Right lobe of liver (tissue), 4 donors: ENCODE results near the genes LAX1, TMCC2 and NUAK2.

DNA sequence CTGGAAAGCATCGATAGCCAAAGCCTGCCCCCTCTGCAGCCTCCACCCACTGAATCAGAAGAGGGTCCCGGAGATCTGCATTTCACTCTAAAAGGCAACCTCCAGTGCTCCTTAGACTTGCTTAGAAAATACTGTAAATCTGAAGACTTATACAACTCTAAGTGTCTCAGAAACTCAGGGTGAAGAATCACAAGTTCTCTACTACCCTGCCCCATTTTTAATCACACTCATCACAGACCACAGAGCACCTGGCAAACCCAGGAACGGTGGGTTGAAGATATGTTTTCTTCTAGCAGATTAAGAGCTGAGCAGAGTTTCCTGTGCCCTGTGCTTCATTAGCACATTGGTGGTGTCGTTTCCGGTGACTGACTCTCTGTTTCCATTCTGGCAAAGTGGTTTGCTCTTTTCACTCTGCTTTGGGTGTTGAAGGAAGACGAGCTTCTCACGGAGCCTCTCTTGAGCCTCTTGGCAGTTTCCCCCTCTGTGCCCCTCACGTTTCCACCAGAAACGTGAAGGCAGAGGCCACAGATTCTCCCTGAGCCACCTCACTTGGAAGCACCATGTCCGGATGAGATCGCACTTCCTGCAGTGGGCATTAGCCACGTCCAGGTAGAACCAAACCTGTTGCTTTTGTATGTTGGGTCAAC, at the start of gene LAX1:
Gene LAX1 (plus strand): TSS at position 409 of the 647 bp plus-strand sequence.
- PRO-cap, 4 experiments, result peak in 4 of 4 experiments; most common plus-strand start position 409 of the sequence (in 4)
- RAMPAGE, long total RNA, 2 experiments, result no peak in any of the 2 experiments

GRCh38 chr1:203801327-203802154, 6.1 kb downstream of the ZBED6 start:
- PRO-cap, 4 experiments, result no peak in any of the 4 experiments
- RAMPAGE, long total RNA, 2 experiments, result no peak in any of the 2 experiments

- PRO-cap, 4 experiments, result no peak in any of the 4 experiments
- RAMPAGE, long total RNA, 2 experiments, result no peak in any of the 2 experiments
Observed at GRCh38 chr1:204094861-204095190, 21.9 kb downstream of the SOX13 start.

- PRO-cap, 4 experiments, result no peak in any of the 4 experiments
- RAMPAGE, long total RNA, 2 experiments, result no peak in any of the 2 experiments
Observed at GRCh38 chr1:204116010-204116734, 35.7 kb downstream of the ETNK2 start.

GRCh38 chr1:204292546-204293012, 67.2 kb downstream of the PLEKHA6 start:
- PRO-cap, 4 experiments, result no peak in any of the 4 experiments
- RAMPAGE, long total RNA, 2 experiments, result no peak in any of the 2 experiments

DNA sequence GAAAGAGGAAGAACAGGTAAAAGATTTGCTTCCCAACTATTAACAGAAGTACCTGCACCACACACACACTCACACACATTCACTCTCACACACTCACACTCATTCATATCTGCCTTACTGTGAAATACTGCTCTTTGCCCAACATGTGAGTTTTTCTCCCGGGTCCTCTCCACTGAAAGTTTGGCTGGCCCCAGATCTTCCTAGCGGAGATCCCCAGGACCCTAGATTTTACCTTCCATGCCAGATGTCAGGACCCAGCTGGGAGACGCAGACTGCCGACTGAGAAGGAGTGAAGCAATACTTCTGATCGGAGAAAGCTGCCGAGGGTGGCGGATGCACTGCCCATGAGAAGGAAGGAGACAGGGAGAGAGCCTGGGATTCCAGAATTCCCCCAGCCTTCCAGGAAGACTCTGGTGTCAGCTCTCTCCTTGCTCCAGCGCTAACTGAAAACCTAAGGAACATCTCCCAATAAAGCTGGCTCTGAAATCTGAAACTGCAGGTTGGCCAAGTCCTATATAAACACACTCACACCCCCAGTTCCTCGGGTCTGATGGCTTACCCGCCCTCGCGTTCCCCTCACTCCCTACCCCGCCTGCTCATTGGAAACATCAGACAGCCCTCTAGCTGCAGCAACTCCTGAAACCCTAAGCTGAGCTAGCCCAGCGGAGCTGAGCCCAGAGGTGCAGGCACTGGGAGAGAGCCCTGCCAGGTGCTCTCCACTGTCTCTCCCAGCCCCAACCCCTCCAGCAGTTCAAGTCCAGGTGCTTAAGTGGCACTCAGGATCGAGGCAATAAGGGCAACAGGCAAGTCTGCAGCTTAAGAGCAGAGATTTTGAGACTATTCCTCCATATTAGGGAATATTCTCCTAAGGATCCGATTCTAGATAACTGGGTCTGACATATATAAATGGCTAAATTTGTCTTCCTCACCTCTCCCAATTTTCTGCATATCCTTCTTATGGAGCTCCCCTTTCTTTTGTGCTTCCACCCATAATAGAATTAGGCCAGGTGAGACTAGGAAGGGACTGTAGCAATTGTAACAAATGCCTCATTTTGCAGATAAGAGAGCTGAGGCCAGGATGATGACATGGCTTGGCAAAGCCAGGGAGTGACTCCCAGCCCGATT, 52.3 kb downstream of the PLEKHA6 start:
- PRO-cap, 4 experiments, result no peak in any of the 4 experiments
- RAMPAGE, long total RNA, 2 experiments, result no peak in any of the 2 experiments

GRCh38 chr1:204331857-204332461, 27.8 kb downstream of the PLEKHA6 start:
- PRO-cap, 4 experiments, result no peak in any of the 4 experiments
- RAMPAGE, long total RNA, 2 experiments, result no peak in any of the 2 experiments

GRCh38 chr1:204342900-204343099, 16.9 kb downstream of the PLEKHA6 start:
- PRO-cap, 4 experiments, result no peak in any of the 4 experiments
- RAMPAGE, long total RNA, 2 experiments, result no peak in any of the 2 experiments

- PRO-cap, 4 experiments, result peak in 4 of 4 experiments; most common plus-strand start chr1:204363402 (in 3); most common minus-strand start chr1:204363388 (in 2)
- RAMPAGE, long total RNA, 2 experiments, result no peak in any of the 2 experiments
Observed at GRCh38 chr1:204362966-204364216, 3.7 kb upstream of the PLEKHA6 start.

GRCh38 chr1:204394135-204394961, 17.3 kb downstream of the PPP1R15B start:
- PRO-cap, 4 experiments, result no peak in any of the 4 experiments
- RAMPAGE, long total RNA, 2 experiments, result no peak in any of the 2 experiments

DNA sequence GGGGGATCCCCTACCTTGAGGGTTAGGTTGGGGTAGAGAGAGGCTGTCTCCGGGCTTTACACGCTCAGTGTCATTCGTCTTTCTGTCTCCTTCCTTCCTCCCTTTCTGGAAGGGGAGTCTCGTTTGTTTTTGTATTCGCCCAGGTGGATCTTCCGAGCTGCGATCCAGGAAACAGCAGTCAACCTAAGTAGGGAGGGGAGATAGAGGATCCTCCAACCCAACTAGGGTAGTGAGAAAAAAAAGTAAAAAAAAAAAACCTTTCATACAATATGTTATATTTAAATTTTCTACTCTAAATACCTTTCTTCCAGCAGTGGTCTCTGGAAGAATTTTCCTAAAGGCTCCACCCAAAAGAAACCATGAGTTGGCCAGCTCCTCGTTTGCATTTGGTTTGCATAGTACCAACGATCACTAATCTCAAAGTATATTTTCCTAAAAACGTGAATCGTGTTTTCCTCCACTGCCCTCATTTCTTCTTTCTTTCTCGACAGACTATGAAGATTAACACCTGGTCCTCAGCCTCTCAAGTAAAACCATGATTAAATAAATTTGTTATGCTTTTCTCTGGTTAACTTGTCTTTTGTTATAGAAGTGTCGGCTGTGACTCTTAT, 661 bp upstream of the PIK3C2B start:
- PRO-cap, 4 experiments, result no peak in any of the 4 experiments
- RAMPAGE, long total RNA, 2 experiments, result no peak in any of the 2 experiments

GRCh38 chr1:204670567-204671585, 14.7 kb downstream of the LRRN2 start:
- PRO-cap, 4 experiments, result no peak in any of the 4 experiments
- RAMPAGE, long total RNA, 2 experiments, result no peak in any of the 2 experiments

DNA sequence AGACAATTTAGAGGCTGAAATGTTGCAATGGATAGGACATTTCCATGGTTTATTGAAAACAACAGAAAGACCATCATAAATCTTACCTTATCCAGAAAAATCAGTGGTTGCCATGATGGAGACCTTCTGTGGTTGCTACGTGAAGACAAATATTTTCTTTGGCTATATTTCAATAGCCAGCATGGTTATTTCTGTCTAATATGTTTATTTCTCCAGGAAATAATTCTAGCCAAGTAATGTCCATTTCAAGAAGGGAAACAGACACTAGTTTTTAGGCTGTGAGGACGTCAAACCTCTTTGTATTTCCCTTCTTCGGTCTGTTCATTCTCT, 7.0 kb upstream of the NFASC start:
- PRO-cap, 4 experiments, result no peak in any of the 4 experiments
- RAMPAGE, long total RNA, 2 experiments, result no peak in any of the 2 experiments

DNA sequence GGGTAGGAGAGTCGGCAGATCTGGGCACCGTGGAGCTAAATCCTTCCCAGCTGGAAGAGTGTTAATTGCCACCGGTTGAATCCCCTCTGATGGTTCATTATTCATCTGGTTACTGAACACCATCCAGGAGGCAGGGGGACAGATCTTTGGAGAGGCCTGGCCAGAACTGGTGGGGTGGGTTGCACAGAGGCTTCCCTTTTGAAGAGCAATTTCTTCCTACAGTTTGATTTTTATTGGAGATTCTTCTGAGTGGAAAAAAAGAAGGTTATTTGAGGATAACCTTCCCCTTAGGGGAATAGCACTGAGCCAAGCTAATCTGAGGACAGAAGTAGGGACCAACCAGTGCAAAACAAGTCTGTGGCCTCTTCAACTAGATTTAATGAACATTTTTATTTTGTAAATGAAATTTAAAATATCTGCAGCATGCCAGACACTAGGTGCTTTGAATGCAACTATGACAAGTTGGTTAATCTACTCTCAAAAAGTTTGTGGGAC, 50.4 kb downstream of the NFASC start:
- PRO-cap, 4 experiments, result no peak in any of the 4 experiments
- RAMPAGE, long total RNA, 2 experiments, result no peak in any of the 2 experiments

DNA sequence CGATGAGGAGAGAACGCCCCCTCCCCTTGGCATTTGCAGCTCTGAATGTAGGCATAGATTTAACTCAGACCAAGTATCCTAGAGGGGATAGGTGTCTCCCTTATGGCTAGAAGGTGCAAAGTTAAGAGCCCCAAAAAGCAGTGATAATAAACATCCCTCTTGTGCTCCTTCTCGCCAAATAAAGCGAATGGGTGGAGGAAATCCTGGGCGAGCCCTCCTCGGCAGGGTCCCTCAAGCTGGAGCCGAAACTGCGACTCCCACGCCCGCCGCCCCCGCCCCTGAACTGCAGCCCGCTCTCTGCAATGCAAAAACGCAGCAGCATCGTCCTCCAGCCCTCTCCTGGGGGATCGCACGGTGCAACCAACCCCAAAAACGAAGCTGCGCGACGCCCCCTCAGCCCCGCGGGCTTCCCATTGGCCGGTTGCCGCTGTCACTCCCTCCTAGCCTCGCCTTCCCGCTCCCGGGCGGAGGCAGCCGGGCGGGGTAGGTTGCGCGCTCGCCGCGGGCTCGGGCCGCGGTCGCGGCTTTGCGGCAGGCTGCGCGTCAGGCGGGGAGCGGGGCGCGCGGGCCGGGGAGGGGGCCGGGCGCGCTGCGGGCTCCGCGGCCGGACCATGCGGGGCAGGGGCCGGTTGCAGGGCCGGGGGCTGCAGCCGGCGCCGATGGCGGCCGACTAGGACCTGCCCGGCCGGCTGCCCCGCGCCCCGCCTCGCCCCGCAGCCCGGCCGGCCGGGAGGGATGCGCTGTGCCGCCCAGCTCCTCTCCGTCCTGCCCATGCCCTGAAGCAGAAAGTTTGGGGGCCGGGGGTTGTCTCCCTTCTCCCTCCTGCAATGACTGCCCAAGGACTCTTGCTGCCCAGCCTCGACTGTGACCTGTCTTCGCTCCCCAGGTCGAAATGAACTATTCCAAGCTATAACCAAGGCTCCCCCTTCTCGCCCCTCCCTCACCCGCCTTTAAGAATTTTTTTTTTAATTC, at the start of gene TMCC2:
Gene TMCC2 (plus strand): TSS at position 491 of the 972 bp plus-strand sequence.
- PRO-cap, 4 experiments, result peak in 4 of 4 experiments; most common plus-strand start position 510 of the sequence (in 2); most common minus-strand start position 341 of the sequence (in 4)
- RAMPAGE, long total RNA, 2 experiments, result no peak in any of the 2 experiments

GRCh38 chr1:205294032-205295245, 27.1 kb downstream of the NUAK2 start:
- PRO-cap, 4 experiments, result peak in 4 of 4 experiments; most common plus-strand start chr1:205294358 (in 2); most common minus-strand start chr1:205294244 (in 1)
- RAMPAGE, long total RNA, 2 experiments, result no peak in any of the 2 experiments

DNA sequence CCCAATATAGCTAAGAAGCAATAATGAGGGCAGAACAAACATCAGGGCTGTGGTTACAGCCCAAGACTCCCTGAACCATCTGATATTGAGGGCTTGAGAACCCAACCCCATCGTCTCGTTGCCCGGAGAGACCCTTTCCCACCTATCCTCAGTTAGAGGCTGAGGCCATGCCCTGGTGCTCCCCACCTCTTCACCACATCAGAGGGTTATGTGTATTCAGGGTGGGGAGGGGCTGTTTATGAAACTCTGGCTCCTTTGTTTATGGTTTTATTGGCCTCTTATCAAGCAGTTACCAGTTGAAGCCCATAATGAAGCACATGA, 14.6 kb downstream of the NUAK2 start:
- PRO-cap, 4 experiments, result no peak in any of the 4 experiments
- RAMPAGE, long total RNA, 2 experiments, result no peak in any of the 2 experiments

DNA sequence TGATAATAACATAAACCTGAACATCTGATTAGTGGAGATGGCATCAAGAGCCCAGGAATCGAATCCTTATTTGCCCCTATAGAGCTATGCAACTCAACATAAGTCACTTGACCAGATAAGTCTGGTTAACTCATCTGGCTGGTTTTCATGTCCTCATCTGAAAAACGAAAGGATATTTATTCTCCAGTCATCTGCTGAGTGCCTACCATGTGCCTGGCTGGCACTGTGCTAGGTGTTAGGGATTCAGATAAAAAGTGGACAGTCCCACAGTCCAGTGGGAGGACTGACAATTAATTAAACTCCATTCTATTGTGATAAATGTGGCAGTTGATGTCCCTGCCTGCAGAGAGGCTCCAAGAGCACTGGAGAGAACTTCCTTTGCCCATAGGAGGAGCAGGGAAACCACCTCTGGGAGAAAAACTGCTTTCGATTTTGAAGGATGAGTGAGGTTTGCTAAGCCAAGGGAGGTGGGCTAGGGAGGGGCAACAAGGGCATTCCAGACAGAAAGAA, 5.4 kb downstream of the NUAK2 start:
- PRO-cap, 4 experiments, result no peak in any of the 4 experiments
- RAMPAGE, long total RNA, 2 experiments, result no peak in any of the 2 experiments

- PRO-cap, 4 experiments, result peak in 4 of 4 experiments; most common plus-strand start chr1:205321980 (in 3); most common minus-strand start chr1:205321745 (in 3)
- RAMPAGE, long total RNA, 2 experiments, result start-site peak on the minus strand in 1 of 2 experiments, at chr1:205321743-205321748 at its widest, 62 reads per replicate
Observed at GRCh38 chr1:205321128-205322410, at the start of gene NUAK2. TSS of gene NUAK2 (minus strand) at chr1:205321745.

DNA sequence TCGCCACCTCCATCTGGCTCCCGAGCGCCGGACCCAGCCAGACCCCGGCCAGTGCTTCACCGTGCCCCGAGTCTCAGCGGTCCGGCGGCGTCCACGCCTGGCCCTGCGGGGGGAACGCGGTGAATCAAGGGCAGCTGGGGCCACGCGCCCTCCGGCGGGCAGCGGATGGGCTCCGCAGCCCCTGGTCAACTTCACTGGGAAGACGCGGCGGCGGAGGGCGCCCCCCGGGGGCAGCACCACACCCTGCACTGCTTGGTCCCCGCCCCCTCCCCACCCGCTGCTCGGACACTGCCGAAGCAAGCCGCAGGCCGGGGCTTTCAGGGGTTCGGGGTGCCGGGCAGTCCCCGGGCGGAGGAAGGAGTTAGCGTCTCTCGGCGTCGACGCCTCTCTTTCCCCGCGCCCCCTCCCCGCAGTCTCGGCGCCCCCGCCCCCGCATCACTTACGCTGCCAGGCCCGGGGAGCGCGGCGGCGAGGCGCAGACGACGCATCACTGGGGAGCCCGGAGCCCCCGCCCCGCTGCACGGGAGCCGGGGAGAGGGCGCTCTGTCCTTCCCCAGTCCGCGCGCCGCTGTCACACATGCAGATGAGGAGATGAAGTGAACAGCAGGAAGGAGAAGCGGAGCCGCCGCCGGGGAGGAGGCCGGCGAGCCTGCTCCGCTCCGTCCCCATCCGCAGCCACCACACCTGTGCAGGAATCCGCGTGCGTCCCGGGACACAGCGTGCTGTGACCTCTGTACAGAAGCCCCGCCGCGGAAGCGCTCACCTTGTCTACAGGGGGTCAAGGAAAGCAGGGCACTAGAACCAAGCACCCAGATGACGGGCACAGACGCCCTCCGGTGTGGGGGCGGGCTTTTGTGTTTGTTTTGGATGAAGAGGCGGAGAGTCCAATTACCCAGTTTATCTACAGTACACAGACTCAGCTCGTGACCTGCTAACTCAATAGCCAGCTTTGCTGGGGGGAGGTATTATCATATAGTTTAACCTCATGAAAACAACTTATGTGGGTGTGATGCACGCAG, 12.7 kb downstream of the KLHDC8A start:
- PRO-cap, 4 experiments, result peak in 1 of 4 experiments; most common minus-strand start position 686 of the sequence (in 1)
- RAMPAGE, long total RNA, 2 experiments, result no peak in any of the 2 experiments